ENCODE data around the genes KRTAP13-3, KRTAP19-6 and KRTAP19-8.

DNA sequence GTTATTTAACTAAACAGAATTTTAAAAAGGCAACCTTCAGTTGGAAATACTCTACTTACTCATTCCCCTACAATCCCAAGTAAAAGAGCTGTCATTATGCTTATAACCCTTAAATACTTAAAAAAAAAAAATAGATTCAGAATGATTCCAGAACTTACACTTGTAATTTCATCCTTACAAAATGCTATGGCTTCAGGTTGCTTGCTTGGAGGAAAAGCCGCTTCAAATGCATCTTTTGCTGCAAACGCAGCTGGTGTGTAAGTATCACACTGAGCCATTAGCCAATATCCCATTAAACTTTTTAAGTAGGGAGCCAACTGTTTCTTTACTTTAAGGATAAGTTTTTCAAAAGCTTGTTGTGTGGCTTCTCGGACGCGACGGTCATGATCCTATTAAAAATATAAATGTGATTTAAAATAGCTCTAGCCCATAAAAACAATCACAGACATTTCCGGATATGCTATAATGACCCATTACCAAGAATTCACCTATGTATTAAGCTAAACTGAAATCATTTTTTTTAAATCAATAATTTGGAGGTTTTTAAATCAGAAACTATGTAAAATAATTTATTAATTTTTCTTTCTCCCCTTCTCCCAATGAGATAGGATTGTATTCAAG is 8.0 kb downstream of the LTN1 start:
- RRBS: no CpG with 5 or more reads among the region's 7 CpGs

DNA sequence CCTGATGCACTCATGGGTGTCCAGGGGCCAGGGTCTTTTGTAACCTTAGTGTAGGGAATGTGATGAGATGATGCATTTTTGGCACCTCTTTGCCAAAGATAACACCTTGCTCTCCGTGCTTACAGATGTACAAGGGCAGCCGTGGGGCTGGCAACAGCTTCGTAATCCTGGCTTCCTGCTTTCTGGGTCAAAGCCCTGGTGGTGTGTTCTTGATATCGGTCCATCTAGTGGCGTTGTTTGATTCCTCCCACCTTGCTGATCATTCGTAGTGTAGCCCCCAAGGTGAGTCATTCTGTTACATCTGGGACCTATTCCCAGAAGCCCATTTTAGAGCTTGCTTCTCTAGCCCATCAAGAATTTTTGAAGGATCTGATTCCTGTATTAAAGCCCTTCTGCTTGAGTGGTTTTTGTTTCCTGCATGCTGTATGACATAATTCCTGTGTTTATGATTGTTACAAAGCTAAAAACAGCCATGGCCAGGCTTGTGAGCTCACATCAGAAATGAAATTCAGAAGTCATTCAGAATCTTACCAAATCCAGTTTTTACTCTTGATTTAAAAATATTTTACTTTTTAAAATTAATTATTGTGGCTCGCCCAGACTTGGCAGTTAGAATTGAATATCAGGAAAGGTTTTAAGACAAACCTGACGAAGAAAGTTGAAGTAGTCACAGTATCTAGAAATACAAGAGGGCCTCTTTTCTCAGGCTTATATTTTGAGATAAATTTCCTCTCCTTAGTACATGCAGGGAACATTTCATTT is 7.2 kb upstream of the CCT8 start:
- RRBS: no CpG with 5 or more reads among the region's 8 CpGs

DNA sequence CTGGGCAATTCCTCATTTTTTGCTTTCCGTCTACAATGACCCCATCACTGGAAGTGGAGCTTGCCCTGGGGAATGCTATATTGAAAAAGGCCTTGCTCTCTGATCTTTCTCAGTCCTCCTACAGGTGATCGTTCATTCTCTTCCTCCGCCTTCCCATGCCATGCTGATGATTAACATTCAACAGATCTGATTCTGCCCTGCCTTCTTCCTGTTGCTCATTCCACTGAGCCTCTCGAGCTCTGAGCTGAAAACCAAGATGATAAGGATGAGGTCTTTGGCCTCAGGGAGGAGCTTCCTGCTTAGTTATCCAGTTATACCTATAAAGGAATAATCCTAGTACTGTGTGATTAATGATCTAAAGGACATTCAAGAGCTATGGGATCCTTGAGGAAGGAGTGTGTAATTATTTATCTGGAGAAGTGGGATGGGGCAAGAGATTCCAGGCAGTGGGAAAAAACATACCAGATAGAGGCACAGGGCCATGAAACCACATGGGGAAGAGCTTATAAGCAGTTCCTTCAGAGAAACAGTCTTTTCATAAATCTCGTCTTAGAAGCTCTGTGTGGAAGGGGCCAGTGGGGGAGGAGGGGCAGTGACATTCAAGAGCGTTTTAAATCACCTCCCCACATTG is 25.2 kb upstream of the MAP3K7CL start:
- RRBS: no CpG with 5 or more reads among the region's 6 CpGs

DNA sequence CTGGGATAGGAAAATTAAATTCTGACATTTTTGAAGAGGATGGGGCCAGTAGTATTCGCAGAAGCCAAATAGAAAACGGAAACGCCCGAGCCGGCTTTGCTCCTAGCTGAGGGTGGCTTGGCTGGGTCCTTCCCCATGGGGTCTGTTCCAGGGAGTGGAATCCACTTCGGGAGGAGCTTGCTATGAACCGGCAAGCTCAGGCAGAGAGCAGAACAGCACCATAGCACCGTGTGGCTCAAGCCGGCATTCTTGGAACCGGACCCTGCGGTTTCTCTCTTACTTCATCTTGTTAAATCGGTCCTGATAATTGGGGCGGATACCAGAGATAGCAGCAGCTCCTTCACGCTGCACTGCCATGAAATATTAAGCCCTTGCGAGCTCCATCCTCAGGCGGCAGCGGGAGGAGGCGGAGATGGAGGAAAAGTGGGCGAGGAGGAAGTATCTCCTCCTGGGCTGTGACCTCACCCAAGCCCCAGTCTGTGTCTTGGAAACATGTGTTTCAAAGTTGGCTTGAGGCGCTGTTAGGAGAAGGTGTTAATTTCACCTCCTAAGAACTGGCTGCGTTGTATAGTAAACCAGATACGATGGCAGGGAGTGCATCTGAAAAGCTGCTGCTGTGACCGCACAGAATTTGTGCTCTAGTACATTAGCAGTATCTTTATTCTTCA is 25.0 kb downstream of the MAP3K7CL start:
- RRBS: 20% methylated on average over 5 of the region's 23 CpGs

GRCh38 chr21:29159318-29159914 is 29.0 kb downstream of the MAP3K7CL start:
- RRBS: no CpG with 5 or more reads among the region's 6 CpGs

DNA sequence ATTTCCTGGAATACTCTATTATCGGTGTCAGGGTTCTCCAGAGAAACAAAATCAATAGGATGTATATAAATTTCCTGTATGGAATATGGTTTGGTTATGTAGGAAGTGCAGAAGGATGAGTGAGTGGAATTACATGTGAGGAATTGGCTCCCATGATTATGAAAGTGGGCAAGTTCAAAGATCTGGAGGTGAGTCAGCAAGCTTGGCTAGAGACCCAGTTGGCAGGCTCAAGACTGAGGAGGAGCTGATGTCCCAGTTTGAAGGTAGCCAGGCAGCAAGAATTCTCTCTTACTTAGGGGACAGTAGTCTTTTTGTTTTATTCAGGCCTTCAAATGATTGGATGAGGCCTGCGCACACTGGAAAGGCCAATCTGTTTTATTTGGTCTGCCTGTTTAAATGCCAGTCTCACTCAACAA is 57.5 kb downstream of the MAP3K7CL start:
- RRBS: no CpG with 5 or more reads among the region's 2 CpGs

- RRBS: no CpG with 5 or more reads among the region's 12 CpGs
Observed at GRCh38 chr21:29193622-29194034, 63.2 kb downstream of the MAP3K7CL start.

DNA sequence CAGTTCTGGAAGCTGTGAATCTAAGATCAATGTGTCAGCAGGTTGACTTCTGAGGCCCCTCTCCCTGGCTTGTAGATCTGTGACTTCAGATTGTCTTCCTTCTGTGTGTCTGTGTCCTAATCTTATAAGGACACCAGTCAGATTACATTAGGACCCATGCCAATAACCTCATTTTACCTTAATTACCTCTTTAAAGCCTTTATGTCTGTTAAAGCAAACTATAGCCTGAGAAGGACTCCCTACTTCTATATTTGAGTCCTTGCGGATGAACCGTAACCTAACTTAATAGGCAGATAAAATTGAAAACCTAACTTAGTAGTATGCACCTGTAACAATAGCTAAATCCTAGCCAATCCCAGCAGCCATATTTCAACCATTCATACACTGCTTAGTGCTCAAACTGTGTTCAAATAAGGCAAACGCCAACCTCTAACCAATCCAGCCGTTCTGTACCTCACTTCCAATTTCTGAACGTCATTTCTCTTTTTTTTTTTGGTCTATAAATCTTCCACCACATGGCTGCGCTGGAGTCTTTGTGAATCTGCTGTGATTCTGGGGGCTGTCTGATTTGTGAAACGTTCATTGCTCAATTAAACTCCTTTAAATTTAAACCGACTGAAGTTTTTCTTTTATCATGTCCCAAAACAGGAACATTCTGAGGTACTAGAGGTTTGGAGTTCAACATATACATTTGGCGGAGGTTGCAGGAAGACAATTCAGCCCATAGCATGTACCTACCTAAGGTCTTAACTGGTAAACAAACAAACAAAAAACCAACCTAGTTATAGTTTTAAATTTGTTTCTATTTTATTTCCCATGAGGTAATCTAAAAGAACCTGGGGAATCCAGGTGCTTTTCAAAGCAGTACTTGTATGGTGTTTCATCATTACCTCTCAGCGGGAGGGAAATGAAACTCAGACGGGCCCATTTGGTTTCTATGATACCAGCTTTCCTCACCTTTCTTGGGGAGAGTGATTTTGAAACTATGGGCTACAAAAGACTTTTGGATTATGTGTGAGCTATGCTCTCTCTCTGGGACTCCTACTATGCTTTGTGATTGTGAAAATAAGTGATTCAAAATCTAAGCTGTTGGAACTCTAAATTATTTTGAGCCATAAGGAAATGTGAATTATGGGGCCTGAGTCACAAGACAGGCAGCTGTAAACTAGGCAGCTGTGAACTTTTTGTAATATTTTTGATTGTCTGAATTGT is 65.5 kb upstream of the BACH1 start:
- RRBS: no CpG with 5 or more reads among the region's 11 CpGs

DNA sequence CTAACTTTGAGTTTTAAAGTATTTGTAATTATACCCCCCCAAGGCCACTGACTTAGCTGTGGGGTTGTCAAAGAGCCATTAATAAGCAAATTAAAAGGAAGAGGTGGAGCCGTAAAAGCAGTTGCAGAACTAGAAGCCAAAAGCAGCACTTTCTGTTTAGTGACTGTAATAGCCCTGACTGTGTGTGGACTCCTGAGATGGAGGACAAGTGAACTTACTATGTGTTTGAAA is 61.3 kb upstream of the BACH1 start:
- RRBS: no CpG with 5 or more reads among the region's 1 CpG

DNA sequence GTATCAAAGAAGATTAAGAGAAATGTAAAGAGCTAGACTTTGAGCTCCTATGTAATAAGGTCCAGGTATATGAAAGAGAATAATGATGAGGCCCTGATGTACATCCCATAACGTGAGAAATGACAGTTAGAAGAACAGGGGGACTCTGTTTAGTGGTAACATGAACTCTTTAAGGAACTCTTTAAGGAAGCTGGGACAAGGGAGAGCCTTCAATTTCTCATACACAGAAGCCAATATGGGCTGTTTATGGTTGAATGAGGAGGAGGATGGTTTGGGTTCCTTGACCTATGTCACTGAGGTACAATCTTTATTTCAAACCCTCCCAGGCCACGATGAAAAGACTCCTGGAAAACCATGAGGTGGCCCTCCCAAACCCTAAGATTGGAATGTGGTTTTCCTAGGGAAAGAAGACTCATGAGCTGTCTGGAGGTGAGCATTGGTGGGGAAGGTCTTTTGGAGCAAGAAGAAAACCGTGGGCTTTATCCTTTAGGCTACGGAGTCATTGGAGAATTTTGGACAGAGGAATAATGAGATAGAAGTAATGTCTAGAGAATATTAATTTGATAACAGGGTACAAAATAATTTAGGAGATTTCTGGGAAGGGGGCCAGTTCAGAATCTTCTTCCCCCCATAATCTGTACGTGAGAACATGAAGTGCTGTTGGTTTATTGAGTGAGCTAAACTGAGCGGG is 112.6 kb downstream of the BACH1 start:
- RRBS: no CpG with 5 or more reads among the region's 6 CpGs

- RRBS: no CpG with 5 or more reads among the region's 6 CpGs
Observed at GRCh38 chr21:29449292-29450035, 150.7 kb downstream of the BACH1 start.

- RRBS: no CpG with 5 or more reads among the region's 3 CpGs
Observed at GRCh38 chr21:29555945-29556211, 257.2 kb downstream of the BACH1 start.

DNA sequence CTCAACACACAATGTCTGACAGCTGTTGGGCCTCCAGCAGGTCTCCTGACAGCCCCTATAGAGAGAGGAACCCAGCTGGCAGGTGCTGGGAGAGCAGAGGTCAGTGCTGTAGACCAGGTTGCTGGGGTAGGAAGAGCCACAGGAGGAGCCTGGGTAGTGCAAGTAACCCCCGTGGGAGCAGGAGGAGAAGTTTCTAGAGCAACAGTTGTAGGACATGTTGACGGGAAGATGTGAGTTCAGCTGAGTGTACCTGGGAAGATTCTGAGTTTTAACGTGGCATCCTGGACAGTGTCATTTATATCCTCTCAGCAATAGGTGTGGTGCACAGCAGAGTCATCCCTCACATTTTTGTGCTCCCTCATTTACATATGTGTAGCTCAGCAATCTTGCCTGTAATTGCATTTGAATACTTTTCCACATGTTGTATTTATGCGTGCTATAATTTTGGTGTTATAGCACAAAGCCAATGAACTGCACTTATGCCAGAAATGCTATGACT is at the start of gene KRTAP13-3:
Gene KRTAP13-3, minus strand, starts transcription at position 230 of the 499 bp plus-strand sequence.
- RRBS: no CpG with 5 or more reads among the region's 4 CpGs

DNA sequence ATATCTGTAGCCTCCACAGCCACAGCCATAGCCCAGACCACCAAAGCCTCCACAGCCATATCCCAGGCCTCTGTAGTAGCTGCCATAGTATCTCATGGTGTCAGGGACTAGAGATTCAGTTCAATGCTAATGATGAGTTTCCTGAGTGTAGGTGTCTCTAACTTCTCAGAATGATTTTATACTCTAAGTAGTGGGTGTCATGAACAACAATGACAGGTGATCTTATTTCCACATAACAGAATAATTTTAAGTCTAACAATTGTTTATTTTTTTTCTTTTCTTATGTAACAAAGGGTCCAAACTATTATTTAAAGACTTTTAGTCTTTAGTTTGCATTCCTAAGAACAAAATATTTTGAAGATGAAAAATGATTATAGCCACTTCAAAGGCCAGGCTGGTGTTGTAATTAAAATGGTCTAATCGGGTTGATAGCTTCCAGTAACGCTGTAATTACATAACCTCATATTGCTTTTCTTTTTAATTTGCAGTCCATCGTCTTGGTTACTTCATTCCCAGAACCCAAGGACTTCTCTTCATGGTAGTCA is at the start of gene KRTAP19-6:
Gene KRTAP19-6, minus strand, starts transcription at position 127 of the 545 bp plus-strand sequence.
- RRBS: no CpG with 5 or more reads among the region's 3 CpGs

- RRBS: no CpG with 5 or more reads among the region's 3 CpGs
Observed at GRCh38 chr21:31038348-31038823, at the start of gene KRTAP19-8. Gene KRTAP19-8 (minus strand): TSS chr21:31038476.

GRCh38 chr21:31657850-31658421 is 1.6 kb upstream of the SOD1 start:
- RRBS: no CpG with 5 or more reads among the region's 10 CpGs

DNA sequence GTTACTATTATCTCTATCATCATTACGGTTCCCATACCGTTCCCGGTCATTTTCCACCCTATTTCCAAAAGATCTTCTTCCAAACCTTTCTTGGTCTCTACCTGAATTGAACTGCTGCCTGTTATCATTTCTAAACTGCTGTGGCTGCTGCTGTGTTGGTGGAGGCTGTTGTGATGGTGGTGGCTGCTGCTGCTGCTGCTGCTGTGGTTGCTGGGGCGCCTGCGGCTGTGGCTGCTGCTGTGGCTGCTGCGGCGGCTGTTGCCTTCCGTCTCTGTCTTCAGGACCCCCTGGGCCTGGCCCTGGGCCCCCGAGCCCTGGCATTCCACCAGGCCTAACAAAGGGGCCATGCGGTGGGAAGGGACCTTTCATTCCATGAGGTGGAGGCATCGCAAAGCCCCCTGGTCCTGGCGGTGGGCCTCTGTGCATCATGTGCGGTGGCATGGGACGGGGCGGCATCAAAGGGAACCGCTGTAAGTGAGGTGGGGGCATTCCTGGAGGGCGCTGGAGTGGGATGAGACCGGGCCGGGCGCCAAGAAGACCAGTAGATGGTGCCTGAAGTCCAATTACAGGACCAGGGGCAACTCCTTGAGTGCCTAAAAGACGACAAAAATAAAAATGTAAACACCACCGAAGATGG is 12.4 kb downstream of the SOD1 start:
- RRBS: 98% methylated on average over 3 of the region's 22 CpGs

GRCh38 chr21:31676267-31677062 is 17.0 kb downstream of the SOD1 start:
- RRBS: no CpG with 5 or more reads among the region's 3 CpGs

- RRBS: no CpG with 5 or more reads among the region's 3 CpGs
Observed at GRCh38 chr21:31728727-31729553, 3.0 kb downstream of the SCAF4 start.

DNA sequence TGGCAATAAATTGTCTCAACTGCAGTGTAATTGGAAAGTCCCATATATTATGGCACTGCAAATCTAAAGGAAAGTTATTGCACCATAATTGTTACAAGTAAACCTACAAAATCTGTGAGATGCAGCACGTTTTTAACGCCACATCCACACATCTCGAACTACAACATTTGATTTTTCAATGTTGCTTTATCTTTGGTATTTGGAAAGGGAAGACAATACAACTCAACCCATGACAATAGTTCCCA is 1.6 kb downstream of the SCAF4 start:
- RRBS: no CpG with 5 or more reads among the region's 3 CpGs

Measured in HTR-8/SVneo (cell line).